Mammary microvascular endothelial cell (primary cell): ENCODE data around the gene FYN.

DNA sequence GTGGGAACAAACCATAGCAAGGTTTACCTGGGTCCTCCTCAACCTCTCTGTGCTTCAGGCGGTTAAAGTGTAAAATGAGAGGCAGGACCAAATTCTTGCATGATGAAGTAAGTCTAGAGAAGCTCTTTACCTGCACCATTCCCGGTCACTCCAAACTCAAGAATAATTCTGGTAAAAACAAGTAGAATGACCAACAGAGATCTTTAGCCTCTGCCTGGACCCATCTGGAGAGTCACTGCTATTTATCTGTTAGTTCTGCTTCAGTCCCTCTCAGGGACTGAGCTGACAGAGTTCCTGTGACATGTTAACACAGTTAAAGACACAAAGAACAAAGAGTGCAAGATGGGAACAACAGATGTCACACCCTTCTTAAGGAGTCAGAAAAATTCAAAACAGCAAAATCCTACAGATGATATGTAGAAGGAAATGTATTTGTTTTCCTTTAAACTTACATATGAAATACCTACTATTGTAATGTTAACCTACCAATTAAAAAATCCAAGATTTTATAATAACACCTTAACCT, 102.3 kb downstream of the FYN start:
- RAMPAGE, long total RNA: no peak

DNA sequence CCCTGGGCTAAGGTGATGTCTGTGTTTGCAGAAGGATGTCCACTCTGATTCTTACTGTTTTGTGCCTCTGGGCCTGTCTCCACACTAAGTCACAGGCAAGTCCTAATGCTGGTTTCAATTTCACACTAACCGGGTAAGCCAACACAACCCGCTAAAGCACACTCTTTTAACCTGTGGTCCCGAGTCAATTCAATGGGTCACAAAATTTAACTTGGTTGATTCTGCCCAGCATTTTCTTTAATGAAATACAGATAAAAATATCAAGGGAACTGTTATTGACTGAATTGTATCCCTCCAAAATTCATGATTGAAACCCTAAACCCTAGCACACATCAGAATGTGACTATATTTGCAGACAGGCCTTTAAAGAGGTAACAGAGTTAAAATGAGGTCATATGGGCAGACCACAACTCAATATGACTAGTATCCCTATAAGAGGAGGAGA, 78.4 kb downstream of the FYN start:
- RAMPAGE, long total RNA: no peak

DNA sequence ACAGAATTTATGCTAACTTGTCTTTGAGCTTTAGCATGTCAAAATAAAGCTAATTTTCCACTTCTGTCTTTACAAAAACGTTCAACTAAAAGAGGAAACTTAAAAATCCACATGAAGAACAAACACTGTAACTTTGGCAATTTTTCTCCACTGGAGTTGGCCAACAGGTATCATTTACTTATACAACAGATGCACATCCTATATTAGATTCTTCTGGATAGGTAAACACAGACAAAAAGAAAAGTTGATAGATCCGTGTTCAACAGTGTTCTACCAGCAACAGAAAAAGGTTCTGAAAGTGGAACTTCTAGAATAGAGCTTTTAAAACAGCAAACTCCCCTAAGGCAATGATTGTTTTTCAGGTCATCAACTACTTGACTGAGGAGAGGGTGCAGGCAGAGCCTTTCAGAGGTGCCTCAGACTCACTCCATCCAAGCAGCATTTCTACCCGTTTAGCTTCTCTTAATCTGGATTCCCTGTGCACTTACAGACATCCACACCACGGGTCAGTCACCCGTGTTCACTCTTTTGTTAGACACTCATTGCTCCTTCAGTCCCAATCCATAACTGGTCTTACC, 29.0 kb downstream of the FYN start:
- RAMPAGE, long total RNA: no peak

DNA sequence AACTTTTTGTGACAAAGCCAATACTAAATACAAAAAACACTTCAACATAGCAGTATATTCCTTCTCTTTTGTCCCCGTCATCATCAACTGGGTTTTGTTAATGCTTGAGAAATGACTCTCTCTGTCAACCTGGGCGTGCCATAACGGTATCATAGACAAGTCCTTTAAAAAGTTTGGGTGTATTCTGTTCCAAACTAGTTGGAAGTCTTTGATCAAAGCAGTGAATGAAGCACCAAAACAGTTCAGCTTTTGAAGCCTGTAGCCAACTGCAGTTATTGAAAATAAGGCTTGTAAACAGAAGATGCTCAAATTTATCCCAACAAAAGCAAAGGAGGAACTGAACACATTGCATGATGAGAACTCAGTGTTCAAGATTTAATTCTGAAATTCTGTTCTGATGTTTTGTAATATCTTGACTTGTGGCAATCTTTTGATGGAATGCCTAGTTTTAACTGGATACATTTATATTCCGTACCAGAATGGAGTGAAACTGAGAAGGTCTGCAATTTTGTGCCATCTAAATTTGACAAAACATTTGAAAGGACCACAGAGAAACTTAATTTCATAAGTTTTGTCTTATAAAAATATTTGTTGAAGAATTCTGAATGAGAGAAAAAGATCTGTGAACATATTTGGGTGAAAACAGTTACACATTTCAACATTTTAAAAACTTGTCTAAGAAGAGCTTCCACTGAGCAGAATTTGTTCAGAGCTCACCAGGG, 17.6 kb downstream of the FYN start:
- RAMPAGE, long total RNA: no peak

DNA sequence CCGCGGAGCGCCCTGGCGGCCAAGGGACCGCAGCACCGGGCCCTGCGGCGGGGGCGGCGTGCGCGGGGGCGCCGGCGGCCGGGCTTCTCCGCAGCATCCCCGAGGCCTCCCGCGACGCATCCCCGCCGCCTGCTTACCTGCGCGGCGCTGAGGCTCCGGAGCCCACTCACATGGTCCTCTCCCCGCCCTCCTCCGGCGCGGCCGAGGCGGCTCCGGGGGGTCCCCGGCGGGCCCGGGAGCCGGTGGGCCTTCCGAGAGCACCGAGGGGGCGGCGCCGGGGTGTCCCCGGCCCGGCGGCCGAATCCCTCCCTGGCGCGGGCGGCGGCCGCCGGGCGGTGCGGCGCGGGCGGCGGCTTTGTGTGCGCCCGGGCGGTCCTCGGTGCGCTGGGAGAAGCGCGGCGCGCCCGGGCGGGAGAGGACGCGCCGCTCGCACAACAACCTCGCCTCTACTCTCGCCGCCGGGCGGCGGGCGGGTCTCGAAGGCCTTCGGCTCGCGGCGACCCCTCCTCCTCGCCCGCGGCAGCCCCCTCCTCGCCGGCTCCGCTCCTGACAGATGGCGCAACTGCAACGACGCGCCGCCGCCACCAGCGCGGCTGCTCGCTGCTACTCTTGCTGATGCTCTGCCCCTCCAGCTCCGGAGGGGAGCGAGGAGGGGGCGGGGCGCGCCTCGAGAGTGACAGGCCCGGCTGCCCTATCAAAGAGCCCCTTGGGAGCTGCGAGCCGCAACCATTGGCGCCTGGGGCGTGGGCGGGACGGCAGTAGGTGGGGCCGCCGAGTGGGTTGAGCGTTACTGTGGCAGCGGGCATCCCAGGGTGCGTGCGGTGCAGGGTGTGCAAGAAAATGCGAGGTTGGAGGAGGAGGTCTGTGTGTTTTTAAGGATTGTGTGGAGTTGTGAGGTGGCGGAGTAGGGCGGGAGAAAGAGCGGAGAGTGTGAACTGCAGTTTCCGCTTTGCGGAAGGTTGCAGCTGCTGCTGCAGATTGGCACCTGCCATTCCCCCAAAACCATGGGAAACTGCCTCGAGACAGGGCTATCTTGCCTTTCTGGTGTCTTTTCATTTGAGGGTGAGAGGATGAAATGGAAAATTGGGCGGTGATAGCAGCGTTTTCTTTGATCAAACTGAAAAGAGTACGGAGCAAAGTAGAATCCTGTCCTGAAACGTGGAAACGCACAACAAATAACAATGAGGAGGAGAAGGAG, at the start of gene FYN:
TSS of gene FYN (minus strand) at position 622 of the 1,198 bp plus-strand sequence.
- RAMPAGE, long total RNA: no peak

DNA sequence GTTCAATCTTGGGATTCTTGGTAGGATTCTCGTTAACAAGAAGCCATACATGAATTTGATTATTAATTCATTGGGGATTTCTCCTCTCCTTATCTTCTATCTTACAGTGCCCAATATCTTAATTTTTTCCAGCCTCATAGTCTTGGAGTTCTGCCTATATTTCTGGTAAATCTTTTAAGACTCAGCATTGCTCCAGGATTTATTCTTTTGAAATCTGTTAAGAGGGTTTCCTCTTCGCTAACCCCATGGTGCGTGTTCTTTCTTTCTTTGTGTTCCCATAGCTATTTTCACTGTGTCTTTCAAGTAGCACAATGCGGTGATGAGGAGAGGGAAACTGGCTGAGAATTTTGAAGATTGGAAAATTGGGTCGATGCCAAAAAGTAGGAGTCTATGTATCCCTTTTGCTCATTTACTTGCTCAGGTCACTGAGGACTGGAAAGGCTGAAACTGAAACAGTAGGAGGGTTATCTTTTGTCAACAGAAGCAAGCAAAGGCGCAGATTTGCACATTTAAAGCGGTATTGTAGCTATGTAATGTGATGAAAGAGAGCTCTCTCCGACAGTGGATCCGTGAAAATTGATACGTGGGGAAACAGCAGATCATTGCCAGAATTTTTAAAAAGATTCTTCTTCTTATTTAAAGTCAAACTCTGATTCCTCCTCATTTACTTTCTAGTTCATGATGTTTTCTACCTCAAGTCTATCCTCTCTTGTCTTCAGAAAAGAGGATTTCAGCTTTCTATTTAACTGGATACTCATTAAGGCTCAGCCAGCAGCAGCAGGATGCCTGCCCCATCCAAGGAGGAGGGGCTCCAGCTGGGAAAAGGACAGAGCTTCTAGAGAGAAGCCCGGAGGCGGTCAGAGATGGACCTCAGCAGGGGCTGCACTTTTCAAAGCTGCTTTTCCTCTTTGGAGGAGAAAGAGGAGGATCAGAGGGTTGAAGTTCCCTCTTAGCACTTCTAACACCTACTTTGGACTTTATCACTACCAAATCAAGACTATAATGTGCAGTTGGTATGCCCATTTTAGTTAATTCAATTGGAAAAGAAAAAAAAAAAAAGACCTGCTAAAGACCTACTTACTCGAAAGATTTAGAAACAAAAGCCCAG, 15.8 kb upstream of the FYN start:
- RAMPAGE, long total RNA: no peak

GRCh38 chr6:112181122-112181401, 73.3 kb downstream of the LAMA4 start:
- RAMPAGE, long total RNA: no peak

GRCh38 chr6:112202676-112202931, 51.8 kb downstream of the LAMA4 start:
- RAMPAGE, long total RNA: no peak

DNA sequence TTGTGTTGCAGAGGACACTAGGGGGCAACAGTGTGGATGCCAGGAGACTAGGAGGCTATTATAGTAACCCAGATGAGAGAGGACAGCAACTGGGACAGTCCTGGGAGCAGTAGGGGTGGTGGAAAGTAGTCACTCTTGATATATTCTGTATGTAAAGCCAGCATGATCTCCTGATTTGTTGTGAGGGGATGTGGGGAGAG, 41.8 kb upstream of the LAMA4 start:
- RAMPAGE, long total RNA: no peak

DNA sequence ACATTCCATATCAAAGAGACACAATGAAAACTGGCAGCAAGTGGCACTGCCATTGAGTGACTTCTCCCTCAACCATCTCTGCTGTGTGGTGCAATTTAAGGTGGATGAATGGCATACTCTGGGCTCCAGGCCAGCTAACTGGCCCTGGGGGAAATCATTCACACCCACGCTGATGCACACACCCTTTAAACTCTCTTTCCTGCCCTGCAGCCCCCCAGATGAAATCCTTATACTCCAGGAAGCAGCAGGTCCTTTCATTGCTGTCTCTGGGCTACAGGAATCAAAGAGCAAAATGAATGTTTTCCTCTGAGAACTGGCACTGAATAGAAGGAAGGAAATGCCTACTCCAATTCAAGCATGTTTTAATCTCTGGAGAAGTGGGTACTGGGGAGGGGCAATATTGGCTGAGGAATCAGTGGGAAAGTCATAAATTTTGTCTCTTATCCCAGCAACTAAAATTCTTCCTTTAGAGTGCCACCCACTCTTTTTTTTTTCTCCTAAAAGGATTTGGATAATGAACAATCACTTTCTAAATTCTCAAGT, 16.9 kb upstream of the RFPL4B start:
- RAMPAGE, long total RNA: no peak

DNA sequence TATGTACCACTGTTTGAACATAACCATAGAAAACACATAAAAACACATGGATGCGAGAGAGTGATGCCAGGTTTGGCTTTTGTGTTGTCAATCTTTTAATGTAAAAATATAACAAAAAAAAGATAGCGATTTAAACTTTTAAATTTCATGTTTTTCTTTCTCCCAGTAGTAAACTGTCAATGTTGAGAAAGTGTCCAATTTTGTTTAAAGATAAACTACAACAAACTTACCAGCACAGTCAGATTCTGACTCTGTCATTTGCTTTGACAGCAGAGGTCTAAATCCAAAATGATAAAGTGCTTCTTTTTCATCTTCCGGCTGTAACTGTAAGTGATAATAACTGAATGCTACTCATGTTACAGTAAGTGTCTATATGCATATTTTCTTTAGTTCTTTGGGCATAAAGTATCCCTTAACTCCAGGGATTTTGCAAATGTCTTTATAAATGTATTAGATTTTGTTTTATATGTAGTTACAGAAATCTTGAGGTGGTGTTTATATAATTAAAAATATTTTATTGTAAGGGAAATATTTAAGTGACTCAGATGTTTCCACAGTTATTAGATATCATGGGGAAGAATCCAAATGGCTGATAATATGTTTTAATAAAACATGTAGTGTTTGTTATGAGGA, 610.4 kb downstream of the RFPL4B start:
- RAMPAGE, long total RNA: no peak

DNA sequence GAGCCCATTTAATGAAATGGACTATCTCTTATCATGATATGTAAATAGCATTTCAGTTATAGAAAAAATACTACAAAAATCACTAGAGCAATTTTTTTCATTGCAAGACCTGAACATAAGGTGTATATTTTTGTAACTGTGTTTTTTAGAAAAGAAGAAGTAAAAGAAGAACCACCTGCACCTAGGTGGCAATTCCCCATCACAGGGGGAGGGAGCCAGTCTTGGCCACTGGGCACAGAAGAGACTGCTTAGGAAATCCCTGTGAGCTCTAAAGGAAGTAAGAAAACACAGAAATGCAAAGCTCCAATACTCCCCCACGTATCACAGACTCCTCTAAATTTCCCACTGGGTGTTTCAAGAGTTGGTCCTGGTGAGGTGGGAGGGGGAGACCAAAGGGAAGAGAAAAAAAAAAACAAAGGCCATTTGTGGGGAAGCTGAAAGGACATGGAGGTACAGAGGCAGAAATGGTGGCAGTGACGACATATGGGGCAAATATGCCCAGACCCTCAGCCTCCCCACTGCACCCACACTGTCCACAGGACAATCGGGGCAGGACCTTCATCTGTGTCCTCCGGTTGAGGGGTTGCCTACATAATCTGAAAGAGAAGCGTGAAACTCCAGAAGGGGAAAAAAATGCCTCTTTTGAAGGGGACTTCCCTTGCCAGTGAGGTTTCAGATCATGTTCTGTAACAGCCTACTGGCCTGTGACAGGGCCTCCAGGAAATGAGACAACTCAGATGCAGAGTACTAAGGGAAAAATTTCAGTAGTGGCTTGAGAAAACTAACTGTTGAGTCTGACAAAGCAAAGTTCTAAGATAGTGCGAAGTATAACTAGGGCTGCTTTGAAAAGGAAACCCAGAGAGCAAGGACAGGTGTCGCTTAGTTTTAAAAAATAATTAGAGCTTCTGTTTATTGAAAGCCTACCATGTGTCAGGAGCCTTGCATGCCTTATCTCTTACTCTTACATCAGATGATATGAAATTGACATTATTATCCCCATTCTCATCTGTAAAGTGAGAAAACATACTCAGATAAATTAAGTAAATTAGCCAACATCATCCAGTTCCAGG, 226.2 kb upstream of the MARCKS start:
- RAMPAGE, long total RNA: no peak

DNA sequence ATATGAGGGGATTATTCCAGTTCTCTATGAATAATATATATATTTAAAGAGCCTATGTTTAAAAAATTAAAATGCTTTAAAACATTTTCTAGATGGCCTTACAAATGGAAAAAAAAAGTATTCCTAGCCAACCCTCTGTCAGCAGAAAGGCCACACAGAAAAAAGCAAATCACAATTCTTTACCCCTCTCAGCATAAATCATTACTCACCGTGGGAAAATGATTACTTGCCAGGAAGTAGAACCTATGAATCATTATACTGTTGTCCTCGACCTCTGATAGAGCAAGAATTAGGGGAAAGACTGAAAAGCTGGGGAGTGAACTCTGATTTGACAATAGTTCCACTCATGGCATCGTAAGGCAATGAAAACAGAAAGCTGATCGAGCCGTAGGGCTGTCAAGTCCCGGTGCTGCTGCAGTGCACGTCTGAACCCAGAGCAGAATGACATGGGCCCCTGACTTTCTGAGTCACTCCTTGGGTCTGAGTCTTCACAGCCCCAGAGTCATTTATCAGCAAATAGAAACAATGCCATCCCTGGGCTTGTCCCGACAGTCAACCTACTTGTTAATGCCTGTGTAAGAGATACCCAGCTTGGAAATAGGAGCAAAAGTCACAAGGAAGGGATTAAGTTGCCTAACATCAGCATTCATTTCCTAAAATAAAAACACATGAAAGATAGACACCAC, 224.9 kb upstream of the MARCKS start:
- RAMPAGE, long total RNA: no peak

DNA sequence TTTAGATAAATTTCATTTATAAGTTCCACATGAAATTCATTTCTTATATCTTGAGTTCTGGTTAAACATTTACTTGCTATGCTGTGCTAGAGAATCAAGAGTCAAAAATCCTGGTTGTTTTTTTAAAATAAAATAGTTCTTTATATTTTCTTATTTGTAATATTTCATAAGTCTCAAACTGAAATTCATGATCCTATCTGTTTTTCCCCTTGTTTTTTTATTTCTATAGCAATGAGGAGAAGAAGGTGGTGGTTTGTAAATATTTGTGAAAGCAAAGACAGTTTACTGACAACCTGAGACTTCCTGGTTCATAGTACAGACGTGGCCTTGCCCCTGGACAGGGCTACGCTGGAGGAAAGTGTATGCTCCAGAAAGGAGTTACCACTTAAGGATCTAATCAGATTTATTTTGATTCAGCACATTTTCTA, 37.8 kb upstream of the MARCKS start:
- RAMPAGE, long total RNA: no peak

DNA sequence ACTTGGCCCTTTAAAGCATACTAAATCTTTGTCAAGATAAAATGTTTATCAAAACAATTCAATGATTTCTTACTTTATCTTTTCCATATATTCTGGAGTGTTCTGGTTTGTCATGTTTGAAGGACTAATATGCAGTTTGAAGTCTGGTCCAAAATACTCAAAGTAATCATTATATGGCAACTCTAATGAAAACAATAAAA, 25.8 kb downstream of the HDAC2 start:
- RAMPAGE, long total RNA: no peak

- RAMPAGE, long total RNA: no peak
These were observed 21.0 kb downstream of the HDAC2 start for GRCh38 chr6:113949961-113950399.

- RAMPAGE, long total RNA: no peak
These were observed 2.2 kb downstream of the HDAC2 start for GRCh38 chr6:113968695-113969153.

- RAMPAGE, long total RNA: start-site peak on the plus strand at chr6:113995920-113995953, 31 and 20 reads in 2 replicates
These were observed 24.7 kb upstream of the HDAC2 start for GRCh38 chr6:113995580-113996034.

DNA sequence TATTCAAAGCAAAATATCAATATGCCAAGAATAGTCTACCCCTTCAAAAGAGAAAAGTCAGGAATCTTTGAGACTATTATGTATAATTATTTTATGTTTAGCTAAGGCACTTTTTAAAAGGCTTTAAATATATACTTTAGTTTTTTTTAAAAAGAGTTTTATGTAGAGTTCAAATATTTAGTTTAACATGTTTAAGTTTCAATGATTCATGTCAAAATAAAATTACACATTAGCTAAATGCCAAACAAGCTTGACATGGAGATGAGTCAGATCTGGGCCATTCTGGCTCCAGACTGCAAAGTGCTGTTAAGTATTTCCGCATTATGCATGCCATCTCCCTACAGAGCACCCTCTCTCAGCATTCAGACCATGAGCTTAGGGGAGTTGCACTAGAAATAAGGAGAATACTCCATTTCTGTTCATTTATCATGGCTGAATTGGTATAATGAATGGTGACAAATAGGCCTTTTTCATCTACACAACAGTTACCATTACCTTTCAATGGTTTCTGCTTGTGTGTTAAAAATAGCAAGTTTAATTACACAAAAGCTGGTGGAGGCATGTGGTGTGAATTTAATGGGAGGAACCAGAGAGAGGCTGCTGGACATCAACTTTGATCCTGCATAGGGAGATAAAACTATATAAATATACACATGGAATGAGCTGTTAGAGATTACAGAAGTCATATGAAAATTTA, 21.5 kb upstream of the HS3ST5 start:
- RAMPAGE, long total RNA: no peak

DNA sequence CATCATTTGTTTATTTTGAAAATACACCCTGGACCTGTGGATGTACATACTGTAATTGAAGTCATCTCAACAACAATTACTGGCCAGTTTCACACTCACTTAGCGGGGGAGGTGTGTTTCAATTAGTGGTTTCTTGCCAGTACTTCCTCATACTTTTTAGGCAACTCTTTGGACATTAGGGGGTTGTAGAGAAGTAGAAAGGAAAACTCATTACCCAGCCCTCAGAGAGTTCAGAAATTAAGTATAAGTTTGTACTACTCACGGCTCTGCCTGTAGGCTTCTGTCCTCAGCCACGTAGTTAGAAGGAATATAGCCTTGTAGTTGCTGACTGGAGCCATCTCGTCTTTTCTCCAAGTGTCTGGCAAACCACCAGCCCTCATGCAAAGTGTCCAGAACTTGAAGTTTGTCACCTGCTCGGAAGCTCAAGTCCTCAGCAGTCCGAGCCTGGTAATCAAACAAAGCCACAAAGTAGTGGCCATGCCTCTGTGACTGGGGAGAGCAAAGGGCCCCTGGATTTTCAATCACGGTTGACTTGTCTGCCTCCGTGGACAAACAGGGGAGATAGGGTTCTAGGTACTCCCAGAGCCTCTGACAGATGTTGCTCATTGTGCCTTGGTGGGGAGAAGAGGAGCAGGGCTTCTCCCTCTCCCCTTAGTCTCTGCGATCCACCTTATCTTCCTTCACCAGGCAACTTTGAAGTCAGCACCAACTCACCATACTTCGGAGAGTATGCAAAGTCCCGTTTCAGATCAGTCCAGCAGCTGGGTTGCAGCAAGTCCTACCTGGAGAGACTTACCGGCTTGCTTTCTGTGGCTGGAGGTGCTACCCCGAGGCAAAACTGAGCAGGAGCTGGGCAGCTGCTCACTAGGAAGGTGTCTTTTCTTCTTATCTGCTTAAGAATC, 734 bp downstream of the FRK start:
- RAMPAGE, long total RNA: no peak